SJCRH30 (cell line): ENCODE results near the gene GJB4.

- RAMPAGE, long total RNA = no peak
These were observed 20.8 kb downstream of the ZSCAN20 start for GRCh38 chr1:33493134-33493750.

- RAMPAGE, long total RNA = no peak
These were observed 103.0 kb downstream of the ZSCAN20 start for GRCh38 chr1:33575095-33576196.

GRCh38 chr1:33605986-33606847 is 133.8 kb downstream of the ZSCAN20 start:
- RAMPAGE, long total RNA = no peak

DNA sequence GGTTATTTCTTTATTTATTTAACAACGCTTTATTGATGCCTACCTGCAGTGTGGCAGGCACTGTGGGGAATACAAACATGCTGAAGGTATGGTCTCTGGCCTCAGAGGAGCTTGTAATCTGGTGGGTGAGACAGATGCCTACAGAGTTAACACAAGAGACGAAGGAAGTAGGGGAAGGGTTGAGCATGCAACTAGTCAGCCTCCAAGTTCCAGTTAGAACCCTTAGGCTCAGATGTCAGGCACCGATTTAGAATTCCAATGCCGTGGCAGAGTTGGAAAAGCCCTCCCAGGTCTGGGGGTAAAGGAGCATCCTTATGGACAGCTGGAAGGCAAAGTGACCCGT is 133.0 kb upstream of the GJB5 start:
- RAMPAGE, long total RNA = no peak

- RAMPAGE, long total RNA = no peak
These were observed 69.9 kb upstream of the GJB5 start for GRCh38 chr1:34684648-34685694.

DNA sequence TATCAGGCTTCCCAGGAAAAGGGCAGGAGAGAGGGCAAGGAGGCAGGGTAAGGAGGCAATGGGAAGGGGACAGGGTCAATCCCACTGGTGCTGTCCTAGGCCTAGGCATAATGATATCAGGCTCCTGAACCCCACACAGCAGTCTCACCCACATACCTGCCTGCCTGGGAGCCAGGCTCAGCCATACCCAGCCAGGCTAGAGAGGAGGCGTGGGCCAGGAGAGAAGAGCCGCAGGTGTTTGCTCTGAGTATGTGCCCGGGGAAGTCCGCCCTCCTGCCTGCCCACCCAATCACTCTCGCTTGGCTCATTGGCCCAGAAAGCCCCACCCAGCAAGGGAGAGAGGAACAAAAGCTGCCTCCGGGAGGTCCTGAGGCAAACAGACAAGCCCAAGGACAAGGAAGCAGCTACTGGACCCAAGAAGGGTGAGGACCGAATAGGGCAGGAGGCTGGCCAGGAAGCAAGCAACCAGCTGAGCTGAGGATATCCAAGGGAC is at the start of gene GJB4:
Gene GJB4 (plus strand): TSS at position 374 of the 493 bp plus-strand sequence.
- RAMPAGE, long total RNA = no peak

DNA sequence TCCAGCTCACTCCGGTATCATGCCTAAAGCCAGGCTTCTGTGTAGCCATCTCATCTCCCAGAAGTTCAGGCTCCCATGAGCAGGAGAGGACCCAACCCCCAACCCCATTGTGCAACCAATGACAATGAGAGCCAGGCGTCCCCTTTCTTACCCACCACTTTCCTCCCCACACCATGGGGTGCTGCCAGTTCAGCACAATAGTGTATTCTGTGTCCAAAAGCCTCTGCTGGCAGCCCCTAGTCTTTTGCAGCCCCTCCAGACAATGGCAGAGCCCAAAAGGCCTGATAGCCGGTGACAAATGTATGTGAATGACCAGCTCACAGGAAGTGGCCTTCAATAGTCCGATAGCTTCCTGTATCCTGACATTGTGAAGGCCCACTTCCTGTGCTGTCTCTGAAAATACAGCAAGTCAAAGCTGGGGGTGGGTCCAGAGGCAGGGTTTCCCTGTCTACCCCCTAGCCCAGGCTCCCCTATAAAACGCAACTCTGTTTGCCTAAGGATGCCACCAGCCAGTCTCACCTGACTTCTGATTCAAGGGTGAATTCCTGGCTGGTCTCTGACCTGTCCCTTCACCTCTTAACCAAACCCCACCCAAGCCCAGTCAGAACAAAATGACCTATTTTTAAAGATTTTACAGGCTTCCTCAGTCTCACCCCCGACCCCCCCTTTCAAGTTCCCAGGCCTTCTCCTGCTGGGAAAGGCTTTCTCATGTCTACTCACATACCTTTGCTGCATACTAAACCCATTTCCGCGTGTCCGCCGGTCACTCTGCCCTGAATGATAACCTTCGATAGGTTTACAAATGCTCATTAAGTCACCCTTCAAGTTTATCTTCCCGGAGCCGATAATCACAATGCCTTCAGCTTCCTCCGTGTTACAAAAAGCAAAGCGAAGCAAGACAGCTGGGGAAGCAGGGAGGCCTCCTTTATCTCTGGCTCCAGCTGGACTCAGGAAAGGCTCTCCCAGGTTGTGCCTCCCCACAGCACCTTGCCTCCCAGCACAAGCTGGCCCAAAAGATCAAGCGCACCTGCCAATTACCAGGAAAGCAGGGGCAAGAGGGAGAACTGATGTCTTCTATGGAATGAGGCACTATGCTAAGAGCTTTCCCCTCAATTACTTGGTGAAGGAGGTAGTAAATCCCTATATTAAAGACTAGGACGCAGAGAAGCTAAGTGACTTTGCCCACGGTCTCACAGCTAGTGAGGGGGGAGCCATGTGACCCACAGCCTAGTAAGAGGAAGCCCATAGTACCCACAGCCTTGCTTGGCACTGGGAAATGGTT is 16.2 kb downstream of the SMIM12 start:
- RAMPAGE, long total RNA = no peak

GRCh38 chr1:35506288-35506887 is 50.8 kb downstream of the KIAA0319L start:
- RAMPAGE, long total RNA = no peak

DNA sequence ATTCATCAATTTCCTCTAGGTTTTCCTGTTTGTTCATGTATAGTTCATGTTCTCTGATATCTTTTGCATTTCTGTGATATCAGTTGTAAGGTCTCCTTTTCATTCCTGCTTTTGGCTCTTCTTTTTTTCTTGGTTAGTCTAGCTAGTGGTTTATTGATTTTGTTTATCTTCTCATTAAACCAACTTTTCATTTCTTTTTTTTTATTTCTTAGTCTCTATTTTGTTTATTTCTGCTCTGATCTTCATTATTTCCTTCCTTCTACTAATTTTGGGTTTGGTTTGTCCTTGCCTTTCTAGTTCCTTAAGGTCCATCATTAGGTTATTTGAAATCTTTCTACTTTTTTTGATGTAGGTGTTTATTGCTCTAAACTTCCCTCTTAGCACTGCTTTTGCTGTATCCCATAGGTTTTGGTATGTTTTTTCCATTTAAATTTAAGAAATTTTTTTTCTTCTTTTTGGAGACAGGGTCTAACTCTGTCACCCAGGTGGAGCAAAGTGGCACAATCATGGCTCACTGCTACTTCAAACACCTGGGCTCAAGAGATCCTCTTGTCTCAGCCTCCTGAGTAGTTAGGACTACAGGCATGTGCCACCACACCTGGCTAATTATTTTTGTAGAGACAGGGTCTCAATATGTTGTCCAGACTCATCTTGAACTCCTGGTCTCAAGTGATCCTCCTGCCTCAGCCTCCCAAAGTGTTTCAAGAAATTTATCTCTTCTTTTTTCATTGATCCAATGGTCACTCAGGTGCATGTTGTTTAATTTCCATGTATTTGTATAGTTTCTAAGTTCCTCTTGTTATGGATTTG is 29.3 kb downstream of the KIAA0319L start:
- RAMPAGE, long total RNA = no peak

- RAMPAGE, long total RNA = no peak
These were observed 870 bp downstream of the TFAP2E start for GRCh38 chr1:35573851-35574517.

- RAMPAGE, long total RNA = no peak
These were observed 4.4 kb downstream of the TFAP2E start for GRCh38 chr1:35577284-35578095.

DNA sequence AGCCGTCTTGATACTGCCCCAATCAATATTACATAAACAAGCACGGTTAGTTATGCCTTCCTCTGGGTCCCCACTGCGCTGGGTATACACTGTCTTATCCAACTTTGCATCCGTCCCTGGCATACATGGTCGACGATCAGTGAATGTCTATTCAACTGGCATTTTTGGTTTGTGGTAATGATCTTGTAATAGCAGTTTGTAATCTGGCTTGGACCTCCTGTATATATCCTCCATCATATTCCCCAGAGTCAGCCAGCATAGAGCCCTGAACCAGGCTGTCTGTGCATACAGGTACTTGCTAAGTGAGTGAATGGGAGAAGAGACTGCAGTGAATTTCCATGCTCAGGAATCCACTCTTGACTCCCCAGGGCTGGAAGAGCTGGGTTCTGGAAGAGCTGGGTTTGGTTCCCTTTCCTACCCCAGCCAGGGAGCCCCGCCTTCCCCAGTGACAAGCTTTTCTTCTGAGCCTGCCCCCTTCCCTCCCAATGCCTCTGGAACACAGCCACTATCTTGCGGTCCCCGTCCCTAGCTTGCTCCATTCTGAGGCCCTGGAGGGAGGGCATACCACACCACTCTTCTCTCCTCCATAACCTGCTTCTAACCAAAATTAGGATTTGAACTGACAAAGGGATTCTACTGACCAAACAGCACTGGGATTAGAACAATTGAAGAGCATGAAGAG is 992 bp downstream of the C1orf216 start:
- RAMPAGE, long total RNA = no peak

DNA sequence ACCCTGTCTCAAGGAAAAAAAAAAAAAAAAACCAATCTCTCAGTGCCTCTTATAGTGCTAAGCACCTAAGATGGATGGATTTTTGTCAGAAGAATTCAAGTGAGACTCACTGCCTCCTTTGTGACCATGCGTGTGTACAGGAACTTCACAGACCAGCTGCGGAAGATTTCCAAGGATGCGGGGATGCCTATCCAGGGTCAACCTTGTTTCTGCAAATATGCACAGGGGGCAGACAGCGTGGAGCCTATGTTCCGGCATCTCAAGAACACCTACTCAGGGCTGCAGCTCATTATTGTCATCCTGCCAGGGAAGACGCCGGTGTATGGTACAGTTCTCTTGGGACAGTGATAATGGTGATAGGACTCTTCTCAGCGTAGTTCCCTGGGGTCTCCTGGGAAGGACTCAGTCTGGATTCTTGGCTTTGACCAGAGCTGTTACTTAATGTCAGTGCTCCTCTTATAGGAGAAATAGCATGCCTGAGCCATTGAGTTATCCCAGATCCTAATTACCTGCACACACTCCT is 23.8 kb downstream of the AGO1 start:
- RAMPAGE, long total RNA = no peak

GRCh38 chr1:35915222-35915706 is 15.6 kb upstream of the AGO3 start:
- RAMPAGE, long total RNA = no peak

- RAMPAGE, long total RNA = no peak
These were observed 9.4 kb upstream of the AGO3 start for GRCh38 chr1:35921315-35922039.

DNA sequence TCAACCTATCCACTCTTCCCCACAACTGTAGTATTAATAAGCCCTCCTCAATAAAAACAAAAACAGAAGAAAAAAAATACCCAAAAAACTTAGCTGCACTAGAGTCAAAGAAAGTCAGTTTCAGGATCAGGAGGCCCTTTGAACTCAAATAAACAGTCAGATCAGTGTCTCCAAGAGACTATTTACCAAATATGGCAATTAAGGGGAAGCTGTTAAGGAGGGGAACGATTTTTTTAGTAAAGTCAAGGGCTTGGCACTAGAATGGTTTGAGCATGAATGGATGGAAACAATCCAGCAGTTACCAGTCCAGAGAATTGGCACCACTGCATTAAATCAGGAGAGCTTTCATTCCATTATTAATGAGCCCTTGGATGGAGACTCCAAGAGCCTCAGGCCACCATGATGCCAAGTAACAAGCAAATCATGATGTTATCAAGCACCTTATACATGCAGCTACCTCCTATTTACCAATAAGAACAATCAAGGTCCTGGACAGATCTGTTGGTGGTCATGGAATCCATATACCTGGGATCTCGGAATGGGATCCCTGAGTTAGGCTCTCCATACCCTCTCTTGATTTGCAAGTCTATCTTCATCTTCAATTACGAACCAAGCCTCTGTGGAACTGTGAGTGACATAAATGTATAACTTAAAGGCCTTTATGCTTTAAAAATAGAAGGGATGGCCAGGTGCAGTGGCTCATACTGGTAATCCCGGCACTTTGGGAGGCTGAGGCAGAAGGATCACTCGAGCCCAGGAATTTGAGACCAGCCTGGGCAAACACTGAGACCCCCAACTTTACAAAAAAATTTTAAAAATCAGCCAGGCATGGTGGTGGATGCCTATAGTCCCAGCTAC is 7.0 kb downstream of the TRAPPC3 start:
- RAMPAGE, long total RNA = no peak

DNA sequence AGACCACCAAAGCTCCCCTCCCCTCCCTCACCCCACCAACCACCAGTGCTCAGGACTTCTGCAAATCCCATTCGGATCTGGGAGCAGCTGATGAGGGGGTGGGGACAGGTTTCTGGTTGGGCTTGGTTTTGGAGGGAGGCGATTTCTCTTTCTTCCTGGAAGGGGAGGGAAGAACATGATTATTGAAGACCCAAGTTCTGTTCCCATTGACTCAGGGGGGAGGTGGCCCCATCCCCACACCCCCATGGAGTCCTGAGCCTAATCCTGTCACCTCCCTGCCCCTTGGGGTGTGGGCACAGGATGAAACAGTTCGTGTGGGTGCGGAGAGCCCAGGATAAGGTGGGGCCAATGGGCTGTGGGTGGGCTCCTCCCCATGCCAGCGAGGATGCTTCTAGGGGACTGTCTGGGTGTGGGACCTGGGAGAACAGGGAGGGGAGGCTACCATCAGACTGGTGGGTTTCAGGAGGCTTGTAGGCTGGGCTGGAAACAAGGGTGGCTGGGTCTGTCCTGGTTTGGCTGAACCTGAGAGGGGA is 1.5 kb downstream of the MAP7D1 start:
- RAMPAGE, long total RNA = no peak

DNA sequence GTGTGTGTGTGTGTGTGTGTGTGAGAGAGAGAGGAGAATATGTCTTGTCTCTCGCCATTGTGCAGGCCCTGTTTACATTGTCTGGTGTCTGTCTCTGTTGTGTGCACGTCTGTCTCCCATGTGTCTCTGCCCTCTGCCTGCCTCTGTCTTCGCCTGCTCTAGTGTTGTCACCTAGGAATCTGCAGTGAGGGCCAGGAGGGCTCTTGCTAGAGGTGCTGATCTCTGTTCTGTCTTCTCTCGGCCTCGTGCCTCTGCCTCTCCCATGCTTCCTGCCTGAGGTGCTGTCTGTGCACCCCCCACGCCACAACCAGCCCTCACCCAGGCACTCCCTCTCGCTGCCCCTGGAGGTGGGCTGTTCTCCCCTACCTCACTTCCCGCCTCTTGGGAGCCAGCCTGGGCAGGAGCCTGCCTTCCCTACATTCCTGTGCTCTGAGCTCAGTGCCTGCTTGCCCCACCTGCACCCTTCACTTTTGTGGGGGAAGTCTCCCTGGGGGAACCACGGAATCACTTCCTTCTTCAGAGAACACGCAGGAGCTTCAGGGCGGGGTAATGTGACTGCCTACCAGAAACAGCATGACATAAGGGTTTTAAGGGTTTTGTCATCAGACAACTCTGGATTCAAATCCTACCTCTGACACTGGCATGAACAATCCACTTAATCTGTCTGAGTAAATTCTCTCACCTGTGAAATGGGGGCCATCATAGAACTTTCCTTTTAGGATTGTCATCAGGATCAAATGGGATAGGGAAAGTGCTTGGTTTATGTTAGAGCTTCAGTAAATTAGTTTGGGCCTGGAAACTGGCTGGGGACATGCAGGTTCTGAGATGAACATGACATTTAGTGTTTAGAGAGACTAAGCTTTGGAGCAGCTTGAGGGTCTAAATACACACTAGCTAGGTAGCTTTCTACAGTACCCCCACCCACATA is 6.2 kb downstream of the MAP7D1 start:
- RAMPAGE, long total RNA = no peak

GRCh38 chr1:36172402-36173532 is 16.8 kb downstream of the MAP7D1 start:
- RAMPAGE, long total RNA = no peak

GRCh38 chr1:36187732-36188451 is 31.9 kb downstream of the MAP7D1 start:
- RAMPAGE, long total RNA = no peak